Suprapubic skin (tissue), 4 donors: ENCODE measurements around a stretch of chr10.

DNA sequence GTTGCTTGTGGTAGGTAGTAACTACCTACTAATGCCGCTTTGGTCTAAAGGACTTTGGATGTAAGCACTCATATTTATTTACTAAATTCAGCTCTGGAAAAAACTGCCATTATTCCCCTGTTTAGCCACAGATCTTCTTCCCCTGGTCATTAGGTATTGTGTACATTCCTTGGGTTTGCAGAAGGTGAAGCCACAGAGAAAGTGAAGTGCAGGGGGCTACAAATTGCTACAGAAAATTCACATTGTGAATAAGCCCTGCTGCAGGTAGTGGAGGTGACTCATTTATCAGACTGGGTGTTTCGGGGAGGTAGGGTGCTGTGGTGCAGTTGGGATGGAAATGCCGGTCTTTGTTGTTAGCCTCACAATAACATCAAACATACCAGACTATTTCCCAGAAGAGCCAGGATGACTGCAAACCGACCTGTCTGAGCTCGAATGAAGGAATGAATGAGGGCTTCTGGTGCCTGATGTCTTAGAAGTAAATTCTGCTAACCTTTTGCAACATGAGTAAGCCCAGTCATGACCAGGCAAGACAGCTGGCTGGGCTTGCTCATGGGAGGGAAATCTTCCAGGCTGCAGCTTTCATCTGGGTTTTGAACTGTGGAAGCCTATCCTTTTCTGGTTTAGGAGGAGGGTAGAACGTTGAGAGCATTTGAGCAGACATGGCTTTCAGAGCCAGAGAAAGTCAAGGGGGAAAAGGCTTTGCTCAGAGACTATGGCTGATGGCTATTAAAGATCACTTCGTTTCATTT, 2.5 kb upstream of the VDAC2 start:
- PRO-cap: unidirectional peak, minus-strand start at position 445 of the sequence
- RAMPAGE, long total RNA, 4 experiments: no peak in any of the 4 experiments

GRCh38 chr10:75211202-75212009, 810 bp downstream of the VDAC2 start:
- PRO-cap: no peak
- RAMPAGE, long total RNA, 4 experiments: no peak in any of the 4 experiments

DNA sequence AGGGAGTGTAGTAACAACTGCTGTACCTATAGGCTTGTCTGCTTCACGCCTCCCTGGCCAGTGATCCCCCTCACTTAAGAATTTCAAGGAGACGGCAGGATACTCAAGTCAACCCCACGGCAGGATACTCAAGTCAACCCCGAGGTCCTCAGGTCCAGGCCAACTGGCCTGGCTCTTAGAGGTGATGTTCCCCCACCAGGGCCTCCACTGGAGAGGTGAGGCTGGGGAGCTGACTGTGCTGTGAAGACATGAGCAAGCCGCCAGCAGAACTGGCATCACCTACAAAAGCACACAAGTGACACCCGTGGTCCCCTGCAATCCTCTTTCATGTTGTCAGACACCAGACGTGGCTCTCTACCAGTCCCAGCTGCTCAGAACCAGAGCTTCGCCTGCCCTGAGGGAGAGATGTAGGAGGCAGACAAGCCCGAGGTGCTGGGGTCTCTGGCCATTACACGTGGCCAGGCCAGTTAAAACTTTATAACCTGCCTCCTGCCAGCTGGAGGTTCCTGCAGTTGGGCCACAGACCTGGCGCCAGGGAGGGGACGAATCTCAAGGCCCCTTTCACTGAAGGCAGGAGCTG, 2.3 kb downstream of the COMTD1 start:
- PRO-cap: no peak
- RAMPAGE, long total RNA, 4 experiments: no peak in any of the 4 experiments

DNA sequence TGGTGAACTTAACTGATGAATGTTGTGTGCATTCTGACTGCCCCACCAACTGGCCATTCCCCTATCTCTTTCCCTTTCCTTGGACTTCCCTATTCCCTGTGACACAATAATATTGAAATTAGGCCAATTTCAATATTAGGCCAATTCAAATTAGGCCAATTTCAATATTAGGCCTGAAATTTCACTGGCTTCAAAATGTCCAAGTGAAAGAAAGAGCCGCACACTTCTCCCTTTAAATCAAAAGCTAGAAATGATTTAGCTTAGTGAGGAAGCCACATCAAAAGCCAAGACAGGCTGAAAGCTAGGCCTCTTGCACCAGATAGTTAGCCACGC, 71.1 kb upstream of the COMTD1 start:
- PRO-cap: no peak
- RAMPAGE, long total RNA, 4 experiments: no peak in any of the 4 experiments

- PRO-cap: no peak
- RAMPAGE, long total RNA, 4 experiments: no peak in any of the 4 experiments
Observed at GRCh38 chr10:75397310-75397622, 4.3 kb downstream of the ZNF503 start.

DNA sequence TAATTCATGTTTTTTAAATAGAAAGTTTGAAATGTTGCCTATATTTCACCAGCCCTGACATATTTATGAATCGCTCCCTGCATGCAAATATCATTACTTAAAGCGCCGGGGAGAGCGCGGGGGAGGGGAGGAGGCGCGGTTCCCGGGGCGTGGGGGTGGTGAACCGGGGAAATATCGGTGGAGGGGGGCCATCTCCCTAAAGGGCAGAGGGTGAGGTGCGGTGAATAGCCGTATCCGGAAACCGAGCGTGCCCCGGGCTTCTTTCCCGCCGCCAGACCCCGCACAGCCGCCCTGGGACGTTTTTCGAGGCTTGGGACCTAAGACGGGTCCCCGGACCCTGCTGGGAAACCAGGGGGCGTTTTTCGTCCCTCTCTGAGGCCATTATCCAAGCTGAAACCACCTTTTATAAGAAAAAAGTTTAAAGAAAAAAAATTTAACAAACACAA, 7.0 kb upstream of the ZNF503 start:
- PRO-cap: no peak
- RAMPAGE, long total RNA, 4 experiments: no peak in any of the 4 experiments

GRCh38 chr10:75464069-75464406, 32.6 kb downstream of the LRMDA start:
- PRO-cap: no peak
- RAMPAGE, long total RNA, 4 experiments: no peak in any of the 4 experiments

- PRO-cap: no peak
- RAMPAGE, long total RNA, 4 experiments: no peak in any of the 4 experiments
Observed at GRCh38 chr10:77174363-77175414, 462.9 kb downstream of the KCNMA1 start.

DNA sequence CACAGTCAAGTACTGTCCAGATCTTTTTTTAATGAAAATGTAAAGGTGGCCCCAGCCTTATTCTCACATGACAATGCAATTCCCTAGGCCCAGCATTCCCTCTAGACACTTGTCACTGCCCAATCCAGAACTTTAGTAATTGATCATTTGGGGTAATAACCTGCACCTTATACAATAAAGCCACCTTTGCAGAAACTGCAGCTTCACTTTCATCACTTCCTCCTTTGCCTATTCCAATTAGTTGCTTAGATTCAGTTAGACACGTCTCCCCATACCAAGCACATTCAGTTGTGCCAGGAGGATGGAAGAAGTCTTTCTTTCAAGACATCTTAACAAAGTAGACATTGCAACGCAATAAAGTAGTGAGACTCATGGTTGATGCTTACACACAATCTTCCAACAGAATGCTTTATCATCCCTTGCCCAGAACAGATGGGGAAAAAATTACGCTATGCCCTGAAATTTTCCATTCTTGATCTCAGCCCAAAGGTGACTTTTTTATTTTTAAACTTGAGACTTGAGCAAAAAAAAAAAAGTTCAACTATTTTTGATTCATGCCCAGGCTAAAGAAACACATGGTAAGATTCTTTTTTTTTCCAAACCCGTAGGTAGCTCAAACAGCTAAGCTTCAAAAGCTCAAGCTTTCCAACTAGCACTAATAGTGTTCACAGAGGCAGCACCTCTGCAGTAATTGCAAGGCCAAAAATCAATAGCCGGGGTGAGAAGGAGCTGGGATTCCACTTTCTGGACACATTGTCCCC, 74.9 kb downstream of the KCNMA1 start:
- PRO-cap: no peak
- RAMPAGE, long total RNA, 4 experiments: no peak in any of the 4 experiments

DNA sequence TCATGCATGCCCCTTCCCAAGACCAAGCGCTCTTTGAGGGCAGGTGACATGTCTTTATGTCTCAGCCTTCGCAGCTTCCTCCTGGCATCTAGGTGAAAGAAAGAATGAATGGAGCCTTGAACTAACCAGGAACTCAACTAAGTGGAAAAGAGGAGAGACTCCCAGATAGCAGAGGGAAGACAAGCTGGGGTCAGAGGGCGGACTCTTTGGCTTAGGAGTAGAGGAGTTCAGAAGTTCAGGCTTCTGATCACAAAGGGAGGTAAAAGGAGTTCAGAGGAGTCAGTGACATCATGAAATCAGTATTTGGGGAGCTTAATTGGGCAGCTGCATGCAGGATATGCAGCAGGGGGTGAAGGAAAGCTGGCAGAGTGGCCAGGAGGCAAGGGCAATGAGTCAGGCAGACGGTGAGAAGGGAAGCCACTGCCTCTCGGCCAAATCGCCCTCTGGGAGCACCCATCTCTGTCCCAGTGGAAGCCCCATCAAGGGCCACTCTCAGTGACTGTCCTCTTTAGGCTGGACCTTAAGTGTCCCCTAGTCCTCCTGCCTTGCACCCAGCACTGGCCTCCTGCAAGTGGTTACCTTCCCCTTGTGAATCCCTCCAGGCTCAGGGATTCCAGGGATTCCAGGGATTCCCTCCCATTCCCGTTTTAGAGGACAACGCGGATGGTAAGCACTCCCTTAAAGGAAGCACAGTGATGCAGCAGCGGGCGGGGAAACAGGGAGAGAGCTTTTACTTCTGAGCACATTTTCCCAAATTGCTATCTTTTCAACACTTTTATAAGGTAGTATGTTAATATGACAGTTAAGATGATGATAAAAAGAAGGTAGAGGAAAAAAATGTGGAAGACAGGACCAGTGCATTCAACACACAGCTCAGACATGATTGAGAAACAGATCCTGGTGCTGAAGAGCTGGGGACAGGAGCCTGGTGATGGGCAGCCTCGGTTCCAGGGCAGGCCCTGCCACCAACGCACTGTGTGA, 72.7 kb downstream of the KCNMA1 start:
- PRO-cap: no peak
- RAMPAGE, long total RNA, 4 experiments: no peak in any of the 4 experiments

- PRO-cap: no peak
- RAMPAGE, long total RNA, 4 experiments: start-site peak on the minus strand in 3 of 4 experiments, at chr10:77638424-77638517 at its widest, 6 to 15 reads per replicate
Observed at GRCh38 chr10:77638346-77638838, 784 bp upstream of the KCNMA1 start.

DNA sequence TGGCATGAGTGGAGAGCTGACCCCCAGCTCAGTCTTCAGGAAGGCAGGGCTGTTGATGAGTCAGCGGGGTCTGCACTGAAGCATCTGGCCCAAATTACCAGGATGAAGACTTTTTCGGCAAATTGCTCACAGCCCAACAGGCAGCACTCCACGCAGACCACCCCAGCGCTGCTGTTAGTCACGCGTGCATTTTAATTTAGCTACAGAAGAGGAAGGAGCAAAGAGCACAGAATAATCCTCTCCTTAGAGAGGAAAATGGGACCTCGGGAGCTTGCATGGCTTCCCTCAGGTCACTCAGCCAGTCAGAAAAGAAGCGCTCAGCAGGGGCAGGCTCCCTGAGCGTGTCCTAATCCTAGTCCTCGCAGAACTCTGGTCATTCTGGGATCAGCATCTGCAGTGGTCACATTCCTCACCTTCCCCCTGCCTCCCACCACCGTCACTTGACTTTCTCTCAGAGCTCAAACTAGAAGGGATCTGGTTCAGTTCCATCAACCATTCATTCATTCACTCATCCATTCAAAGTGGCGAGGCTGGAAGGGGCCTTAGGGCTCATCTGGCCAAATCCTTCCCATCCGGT, 76.4 kb upstream of the KCNMA1 start:
- PRO-cap: no peak
- RAMPAGE, long total RNA, 4 experiments: no peak in any of the 4 experiments

DNA sequence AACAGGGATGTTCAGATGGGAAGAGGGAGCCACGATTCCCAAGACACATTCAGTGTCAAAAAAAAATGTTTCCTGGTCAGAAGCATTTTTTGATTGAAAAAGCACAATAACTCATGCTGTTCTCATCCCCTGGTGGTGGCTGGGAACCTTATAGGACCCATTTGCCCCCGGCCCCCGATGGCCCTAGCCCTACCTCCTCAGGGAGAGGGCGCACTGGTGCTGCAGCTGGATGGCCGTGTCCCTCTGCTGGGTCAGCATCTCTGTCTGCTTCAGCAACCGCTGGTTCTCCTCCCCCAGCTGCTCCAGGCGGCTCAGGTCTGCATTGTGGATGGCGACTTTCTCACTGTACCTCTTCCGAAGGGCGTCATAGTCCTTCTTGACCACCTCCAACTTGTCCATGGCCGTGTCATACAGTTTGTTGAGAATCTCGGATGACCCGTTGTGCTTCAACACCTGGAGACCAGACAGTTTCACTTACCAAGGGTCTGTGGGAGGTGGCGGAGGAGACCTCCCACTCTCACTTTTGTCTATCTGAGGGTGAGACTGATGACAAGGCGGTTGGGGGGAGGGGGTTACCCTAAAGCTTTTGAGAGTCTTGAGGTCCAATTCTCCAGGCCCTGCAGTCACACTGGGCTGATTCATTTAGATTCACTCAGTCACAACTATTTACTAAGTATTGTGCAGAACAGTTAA, 83.2 kb downstream of the DLG5 start:
- PRO-cap: no peak
- RAMPAGE, long total RNA, 4 experiments: start-site peak on the minus strand in 2 of 4 experiments, centred at positions 252 to 402 of the sequence, 134 to 288 reads per replicate

DNA sequence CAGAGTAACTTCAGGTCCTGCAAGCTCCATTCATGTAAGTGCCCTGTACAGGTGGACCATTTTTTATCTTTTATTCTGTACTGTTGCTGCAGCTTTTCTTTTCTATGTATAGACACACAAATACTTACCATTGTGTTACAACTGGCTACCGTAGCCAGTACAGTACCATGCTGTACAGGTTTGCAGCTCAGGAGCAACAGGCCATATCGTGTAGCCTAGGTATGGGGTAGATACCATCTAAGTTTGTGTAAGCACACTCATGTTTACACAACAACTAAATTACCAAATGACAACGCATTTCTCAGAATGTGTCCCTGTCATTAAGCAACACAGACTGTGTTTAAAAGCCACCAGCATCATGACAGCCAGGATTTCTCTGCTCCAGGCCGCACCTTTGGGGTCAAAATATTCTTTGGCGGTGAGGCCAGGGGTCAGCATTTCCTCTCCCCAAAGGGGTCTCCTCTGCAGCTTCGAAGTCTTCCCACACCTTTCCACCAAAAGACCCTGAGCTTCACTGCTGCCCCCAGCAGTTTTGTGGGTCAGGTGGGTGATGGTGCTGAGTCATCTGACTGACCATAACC, 67.1 kb downstream of the DLG5 start:
- PRO-cap: no peak
- RAMPAGE, long total RNA, 4 experiments: no peak in any of the 4 experiments

DNA sequence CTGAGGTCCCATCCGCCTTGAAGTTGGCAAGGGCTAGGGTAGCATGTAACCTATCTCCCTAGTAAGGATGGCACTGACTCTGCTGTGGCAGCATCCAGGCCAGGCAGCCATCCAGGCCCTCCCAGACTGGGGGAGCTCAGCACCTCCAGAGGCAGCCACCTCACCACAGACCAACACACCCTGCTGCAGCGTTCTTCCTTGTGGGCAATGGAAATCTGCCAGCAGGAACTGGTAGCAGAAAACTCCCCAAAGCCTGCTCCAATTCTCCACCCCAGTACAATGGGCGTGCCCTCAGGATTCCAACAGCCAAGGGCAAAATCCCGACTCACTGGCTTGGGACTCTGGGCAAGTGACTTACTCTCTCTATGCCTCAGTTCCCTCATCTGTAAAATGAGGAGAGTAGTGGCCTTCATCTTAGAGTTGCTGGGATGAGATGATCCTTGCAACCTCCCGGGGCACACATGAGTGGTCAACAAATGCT, 27.4 kb downstream of the DLG5 start:
- PRO-cap: no peak
- RAMPAGE, long total RNA, 4 experiments: no peak in any of the 4 experiments

DNA sequence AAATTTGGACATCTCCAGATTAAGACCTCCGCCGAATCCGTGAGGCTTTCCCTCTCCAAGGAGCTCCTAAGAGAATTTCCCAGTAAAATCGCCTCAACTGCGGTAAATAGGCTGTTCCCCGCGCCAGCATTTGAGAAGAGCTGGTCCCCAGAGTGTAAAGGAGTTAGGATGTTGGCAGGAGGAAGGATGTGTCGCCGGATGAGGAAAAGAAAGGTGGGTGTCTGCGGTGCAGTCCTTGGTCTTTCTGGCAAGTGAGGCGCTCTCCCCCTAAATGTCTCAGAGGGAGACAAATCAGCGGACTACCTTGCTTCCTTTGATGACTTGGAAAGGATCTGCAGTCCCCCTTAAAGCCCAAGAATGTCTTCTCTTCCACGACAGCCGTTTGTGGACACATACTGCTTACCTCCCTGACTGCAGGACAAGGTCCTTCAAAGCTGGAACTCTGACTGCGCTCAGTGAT, 885 bp upstream of the DLG5 start:
- PRO-cap: no peak
- RAMPAGE, long total RNA, 4 experiments: no peak in any of the 4 experiments

DNA sequence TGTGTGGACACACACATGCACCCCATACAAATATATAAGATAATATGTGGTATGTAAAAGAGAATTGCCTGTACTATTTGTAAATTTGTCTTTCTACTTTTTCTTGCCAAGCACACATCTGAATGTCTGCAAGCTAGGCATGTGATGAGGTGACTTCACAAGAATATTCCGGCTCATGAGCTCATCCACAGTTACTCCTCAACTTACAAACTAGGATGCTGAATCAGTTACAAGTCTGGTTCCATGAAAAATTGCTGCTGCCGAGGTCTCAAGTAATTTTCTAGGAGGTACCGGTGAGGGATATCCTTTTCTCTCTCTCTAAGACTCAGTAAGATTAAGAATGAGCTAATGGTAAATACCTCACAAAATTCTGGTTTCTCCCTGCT, 26.4 kb downstream of the POLR3A start:
- PRO-cap: no peak
- RAMPAGE, long total RNA, 4 experiments: no peak in any of the 4 experiments

DNA sequence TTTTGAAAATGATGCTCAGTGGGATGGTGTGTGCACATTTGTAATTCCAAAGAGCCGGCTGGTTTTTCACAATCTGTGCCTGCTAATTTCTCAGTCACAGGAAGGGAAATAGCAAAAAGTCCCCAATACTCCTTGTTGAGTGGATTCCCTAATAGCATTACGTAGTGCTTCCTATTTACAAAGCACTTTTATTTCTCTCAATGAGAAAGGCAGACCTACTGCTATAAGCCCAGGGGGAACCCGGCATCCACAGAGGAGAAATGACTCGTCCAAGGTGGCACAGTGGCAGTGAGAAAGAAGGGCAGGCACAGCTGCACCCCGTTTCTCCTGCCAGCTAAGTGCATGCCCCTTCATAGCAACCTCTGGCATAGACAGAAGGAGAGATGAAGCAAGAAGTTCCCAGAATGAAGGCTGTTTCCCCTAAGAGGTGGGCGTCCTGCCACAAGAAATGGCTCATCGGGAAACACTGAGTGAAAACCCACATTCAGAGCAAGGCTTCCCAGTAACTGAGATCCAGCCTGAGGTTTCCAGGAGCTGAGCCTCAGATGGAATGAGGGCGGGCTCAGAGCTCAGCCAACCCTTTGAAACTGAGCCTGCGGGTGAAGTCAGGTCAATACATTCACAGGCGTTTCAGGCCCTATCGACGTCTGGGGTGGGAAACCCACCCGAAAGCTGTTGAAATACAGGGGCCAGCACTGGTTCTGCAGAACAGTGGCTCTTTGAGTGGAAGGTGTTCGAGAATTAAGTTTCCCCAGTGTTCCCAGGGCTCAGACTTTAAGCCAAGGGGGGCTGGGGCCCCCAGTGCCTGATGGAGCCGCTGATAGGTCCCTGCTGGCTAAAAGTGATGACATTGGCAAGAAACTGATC, 510.0 kb downstream of the RPS24 start:
- PRO-cap: no peak
- RAMPAGE, long total RNA, 4 experiments: no peak in any of the 4 experiments

DNA sequence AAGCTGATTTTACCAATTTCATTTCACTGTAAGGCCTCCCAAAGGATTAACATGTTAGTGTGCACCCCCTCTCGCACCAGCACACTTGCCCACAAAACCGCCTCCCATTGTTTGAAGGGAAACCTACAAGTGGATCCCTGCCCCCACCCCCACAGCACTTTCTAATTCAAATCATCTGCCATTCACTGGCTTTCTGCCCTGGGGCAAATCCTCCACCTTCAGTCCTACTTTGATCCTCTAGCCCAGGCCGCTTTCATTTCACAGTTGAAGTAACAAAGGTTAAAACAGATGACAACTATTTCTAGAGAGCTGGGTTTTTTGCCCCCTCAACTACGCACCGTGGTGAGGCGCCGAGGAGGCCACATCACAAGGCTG, 517.5 kb upstream of the ZMIZ1 start:
- PRO-cap: no peak
- RAMPAGE, long total RNA, 4 experiments: no peak in any of the 4 experiments

GRCh38 chr10:78851452-78852270, 217.1 kb upstream of the ZMIZ1 start:
- PRO-cap: no peak
- RAMPAGE, long total RNA, 4 experiments: no peak in any of the 4 experiments